ENCODE data around the gene C12orf40.

GRCh38 chr12:32482249-32482751, 82.9 kb downstream of the FGD4 start:
CAGE:
- cytosol, long polyA minus RNA: no peak
- cytosol, long polyA plus RNA: no peak
- long polyA plus RNA: no peak
- nucleus, long polyA minus RNA: no peak
- nucleus, long polyA plus RNA: no peak

DNA sequence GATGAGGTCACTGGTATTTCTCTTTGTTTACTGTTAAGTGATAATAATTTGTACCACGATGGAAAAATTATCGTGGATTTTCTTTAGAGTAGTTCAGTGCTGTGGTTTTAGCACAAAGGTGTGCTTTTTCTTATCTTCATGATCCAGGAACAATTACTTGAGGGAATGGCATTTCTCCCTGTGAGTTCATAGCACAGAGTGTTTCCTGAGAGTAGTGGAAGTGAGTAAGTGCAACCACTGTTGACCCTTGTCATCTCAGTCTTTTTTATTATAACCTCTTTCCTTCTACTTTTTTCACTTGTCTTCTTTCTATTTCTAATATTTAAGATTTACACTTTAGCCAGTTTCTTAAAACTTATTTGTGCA, 86.9 kb downstream of the FGD4 start:
CAGE:
- cytosol, long polyA minus RNA: no peak
- cytosol, long polyA plus RNA: no peak
- long polyA plus RNA: no peak
- nucleus, long polyA minus RNA: no peak
- nucleus, long polyA plus RNA: no peak

DNA sequence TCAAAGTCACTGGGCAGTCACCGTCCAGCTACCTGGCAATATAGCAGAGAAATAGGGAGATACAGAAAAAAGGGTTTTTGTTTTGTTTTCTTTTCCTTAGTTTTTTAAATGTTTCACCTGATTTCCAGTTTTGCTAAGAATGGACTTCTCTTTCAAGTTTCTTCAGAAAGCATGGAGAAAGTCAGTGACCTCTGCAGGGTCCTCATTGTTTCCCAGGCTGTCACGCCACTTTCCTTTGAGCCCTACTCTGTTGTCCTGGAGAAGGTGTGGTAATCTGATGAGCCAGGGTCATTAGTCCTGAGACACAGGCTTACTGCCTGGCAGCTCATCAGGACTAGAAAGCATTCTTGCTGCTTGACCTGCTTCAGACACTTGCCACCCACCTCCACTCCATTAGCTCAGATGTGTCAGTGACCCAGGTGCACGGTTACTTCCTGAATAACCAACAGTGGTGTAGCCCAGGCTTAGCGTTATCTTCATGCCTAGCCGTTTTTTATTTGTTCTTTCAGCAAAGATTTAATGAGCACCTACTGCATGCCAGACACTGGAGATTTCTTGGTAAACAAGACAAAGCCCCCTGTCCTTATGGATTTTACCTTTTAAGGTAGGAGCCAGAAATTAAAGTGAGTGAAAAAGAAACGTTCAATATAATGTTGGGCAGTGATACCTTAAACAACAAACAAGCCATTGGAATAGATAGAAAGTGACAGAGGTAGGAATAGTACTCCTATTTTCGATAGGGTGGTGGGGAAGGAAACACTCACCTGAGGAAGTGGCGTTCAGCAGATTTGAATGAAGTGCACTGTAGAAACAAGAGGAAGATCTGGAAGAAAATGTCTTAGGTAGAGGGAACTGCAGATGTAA, 94.0 kb downstream of the FGD4 start:
CAGE:
- cytosol, long polyA minus RNA: no peak
- cytosol, long polyA plus RNA: no peak
- long polyA plus RNA: no peak
- nucleus, long polyA minus RNA: no peak
- nucleus, long polyA plus RNA: no peak

CAGE:
- cytosol, long polyA minus RNA: no peak
- cytosol, long polyA plus RNA: no peak
- long polyA plus RNA: no peak
- nucleus, long polyA minus RNA: no peak
- nucleus, long polyA plus RNA: no peak
Observed at GRCh38 chr12:32726274-32727099, 29.2 kb downstream of the YARS2 start.

CAGE:
- cytosol, long polyA minus RNA: no peak
- cytosol, long polyA plus RNA: no peak
- long polyA plus RNA: no peak
- nucleus, long polyA minus RNA: no peak
- nucleus, long polyA plus RNA: no peak
Observed at GRCh38 chr12:32875439-32875995, 21.1 kb downstream of the PKP2 start.

GRCh38 chr12:38838266-38838654, 67.1 kb downstream of the CPNE8 start:
CAGE:
- cytosol, long polyA minus RNA: no peak
- cytosol, long polyA plus RNA: no peak
- long polyA plus RNA: no peak
- nucleus, long polyA minus RNA: no peak
- nucleus, long polyA plus RNA: no peak

DNA sequence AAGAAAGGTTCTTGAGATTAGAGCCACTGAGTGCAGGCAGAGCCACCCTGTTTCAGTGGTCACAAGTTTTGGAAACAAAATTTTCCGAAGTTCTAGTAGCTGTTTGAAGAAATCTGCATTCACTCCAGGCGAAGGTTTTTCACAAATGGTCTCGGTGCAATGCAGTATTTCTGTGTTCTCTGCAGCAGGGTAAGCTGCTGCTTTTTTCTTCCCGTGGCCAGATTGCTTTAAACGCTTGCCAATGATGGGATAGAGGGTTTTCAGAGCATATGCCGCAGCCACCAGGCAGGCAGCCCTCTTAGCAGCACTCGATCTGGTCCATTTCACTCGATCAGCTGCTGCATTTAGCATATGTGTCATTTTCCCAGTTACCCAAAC, 358 bp downstream of the ABCD2 start:
CAGE:
- cytosol, long polyA minus RNA: no peak
- cytosol, long polyA plus RNA: no peak
- long polyA plus RNA: no peak
- nucleus, long polyA minus RNA: no peak
- nucleus, long polyA plus RNA: no peak

GRCh38 chr12:39625861-39626332, at the start of gene C12orf40:
Gene C12orf40, plus strand, starts transcription at chr12:39626183.
CAGE:
- cytosol, long polyA minus RNA: no peak
- cytosol, long polyA plus RNA: no peak
- long polyA plus RNA: no peak
- nucleus, long polyA minus RNA: no peak
- nucleus, long polyA plus RNA: no peak

CAGE:
- cytosol, long polyA minus RNA: no peak
- cytosol, long polyA plus RNA: no peak
- long polyA plus RNA: no peak
- nucleus, long polyA minus RNA: no peak
- nucleus, long polyA plus RNA: no peak
Observed at GRCh38 chr12:39812369-39812782, 186.4 kb downstream of the C12orf40 start.

GRCh38 chr12:40023063-40023823, 82.6 kb downstream of the SLC2A13 start:
CAGE:
- cytosol, long polyA minus RNA: no peak
- cytosol, long polyA plus RNA: no peak
- long polyA plus RNA: no peak
- nucleus, long polyA minus RNA: no peak
- nucleus, long polyA plus RNA: no peak

CAGE:
- cytosol, long polyA minus RNA: no peak
- cytosol, long polyA plus RNA: no peak
- long polyA plus RNA: no peak
- nucleus, long polyA minus RNA: no peak
- nucleus, long polyA plus RNA: no peak
Observed at GRCh38 chr12:40058755-40059165, 47.1 kb downstream of the SLC2A13 start.

CAGE:
- cytosol, long polyA minus RNA: no peak
- cytosol, long polyA plus RNA: no peak
- long polyA plus RNA: no peak
- nucleus, long polyA minus RNA: no peak
- nucleus, long polyA plus RNA: no peak
Observed at GRCh38 chr12:40156389-40156798, 50.5 kb upstream of the SLC2A13 start.

DNA sequence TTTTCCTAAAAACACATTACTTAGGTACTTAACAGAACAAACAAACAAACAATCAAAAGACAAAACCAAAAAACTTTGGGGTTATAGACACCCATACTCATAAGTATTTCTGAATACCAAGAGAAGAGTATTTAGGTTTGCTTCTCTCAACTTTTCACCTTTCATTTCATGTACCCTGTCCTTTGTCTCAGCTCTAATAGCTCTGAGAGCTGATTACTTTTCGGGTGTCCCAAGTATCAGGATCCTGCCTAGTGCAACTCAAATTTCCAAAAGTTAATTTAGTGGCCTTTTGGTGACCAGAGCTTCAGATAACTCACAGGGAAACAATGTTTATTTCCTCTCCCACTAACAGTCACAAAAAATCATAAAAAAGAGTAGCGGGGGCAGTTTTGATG, 826 bp upstream of the LRRK2 start:
CAGE:
- cytosol, long polyA minus RNA: no peak
- cytosol, long polyA plus RNA: no peak
- long polyA plus RNA: no peak
- nucleus, long polyA minus RNA: no peak
- nucleus, long polyA plus RNA: no peak

GRCh38 chr12:40226663-40227555, 2.1 kb downstream of the LRRK2 start:
CAGE:
- cytosol, long polyA minus RNA: no peak
- cytosol, long polyA plus RNA: no peak
- long polyA plus RNA: no peak
- nucleus, long polyA minus RNA: no peak
- nucleus, long polyA plus RNA: no peak

CAGE:
- cytosol, long polyA minus RNA: no peak
- cytosol, long polyA plus RNA: no peak
- long polyA plus RNA: no peak
- nucleus, long polyA minus RNA: no peak
- nucleus, long polyA plus RNA: no peak
Observed at GRCh38 chr12:41281366-41281856, 93.3 kb downstream of the PDZRN4 start.

GRCh38 chr12:41291791-41292175, 103.7 kb downstream of the PDZRN4 start:
CAGE:
- cytosol, long polyA minus RNA: no peak
- cytosol, long polyA plus RNA: no peak
- long polyA plus RNA: no peak
- nucleus, long polyA minus RNA: no peak
- nucleus, long polyA plus RNA: no peak

DNA sequence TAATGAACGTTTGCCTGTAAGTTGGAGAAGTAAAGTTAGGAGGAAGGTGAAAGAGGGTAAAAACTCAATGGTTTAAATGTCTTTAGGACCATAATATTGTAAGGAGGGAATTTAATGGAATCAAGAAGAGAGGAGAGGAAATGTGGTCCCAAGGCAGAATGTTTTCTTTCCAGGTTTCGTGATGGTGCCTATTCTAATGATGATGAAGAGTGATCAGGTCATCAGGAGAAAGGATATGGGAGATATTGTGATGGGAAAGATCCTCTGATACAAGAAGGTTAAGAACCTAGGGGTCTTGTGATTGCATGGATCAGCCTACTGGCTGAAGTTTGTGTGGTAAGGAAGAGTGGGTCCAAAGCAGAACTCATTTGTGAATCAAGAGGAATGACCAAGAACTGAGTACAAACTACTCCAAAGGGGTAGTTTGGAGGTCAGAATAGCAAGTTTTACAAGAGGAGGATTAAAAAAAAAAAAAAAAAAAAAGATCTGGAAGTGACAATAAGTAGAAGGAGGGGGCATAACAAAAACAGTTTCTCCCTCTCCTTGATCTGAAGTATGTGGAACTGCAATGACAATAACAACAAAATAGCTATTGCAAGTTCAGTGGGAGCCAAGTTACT, 144.3 kb downstream of the PDZRN4 start:
CAGE:
- cytosol, long polyA minus RNA: no peak
- cytosol, long polyA plus RNA: no peak
- long polyA plus RNA: no peak
- nucleus, long polyA minus RNA: no peak
- nucleus, long polyA plus RNA: no peak

DNA sequence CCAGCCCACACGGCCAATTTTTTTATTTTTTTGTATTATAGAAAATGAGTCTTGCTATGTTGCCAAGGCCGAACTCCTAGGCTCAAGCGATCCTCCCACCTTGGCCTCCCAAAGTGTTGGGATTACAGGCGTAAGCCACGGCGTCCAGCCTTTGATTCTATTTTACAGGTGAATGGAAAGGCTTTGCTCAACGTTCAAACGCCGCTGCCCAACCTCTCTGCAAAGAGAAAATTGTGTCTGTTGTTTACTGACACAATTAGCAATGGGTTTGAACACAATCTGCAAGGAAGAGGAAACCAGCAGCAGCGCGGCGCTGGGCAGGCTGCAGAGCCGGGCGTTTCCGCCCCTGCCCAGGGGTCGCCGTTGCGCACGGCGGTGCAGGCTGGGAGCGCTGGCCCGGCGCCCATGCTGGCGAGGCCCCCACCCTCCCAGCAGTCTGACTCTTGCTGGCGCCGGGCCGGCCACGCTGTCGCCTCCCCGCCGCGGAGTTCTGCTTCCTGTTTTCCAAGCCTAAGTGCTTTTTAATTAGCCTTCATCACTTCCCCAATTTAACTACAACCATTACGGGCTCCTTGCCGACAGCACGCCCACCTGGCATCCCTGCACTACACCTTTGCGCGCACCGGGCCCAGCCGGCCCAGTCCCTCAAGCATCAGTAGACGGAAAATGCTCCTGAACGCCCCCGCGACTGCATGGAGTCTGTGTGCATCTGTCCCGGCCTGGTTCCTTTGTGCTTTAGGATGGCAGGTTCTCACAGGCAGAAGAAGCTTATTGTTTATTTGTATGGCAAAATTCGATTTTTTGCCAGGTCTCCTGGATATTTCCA, 212.2 kb downstream of the GXYLT1 start:
CAGE:
- cytosol, long polyA minus RNA: no peak
- cytosol, long polyA plus RNA: no peak
- long polyA plus RNA: no peak
- nucleus, long polyA minus RNA: no peak
- nucleus, long polyA plus RNA: no peak

DNA sequence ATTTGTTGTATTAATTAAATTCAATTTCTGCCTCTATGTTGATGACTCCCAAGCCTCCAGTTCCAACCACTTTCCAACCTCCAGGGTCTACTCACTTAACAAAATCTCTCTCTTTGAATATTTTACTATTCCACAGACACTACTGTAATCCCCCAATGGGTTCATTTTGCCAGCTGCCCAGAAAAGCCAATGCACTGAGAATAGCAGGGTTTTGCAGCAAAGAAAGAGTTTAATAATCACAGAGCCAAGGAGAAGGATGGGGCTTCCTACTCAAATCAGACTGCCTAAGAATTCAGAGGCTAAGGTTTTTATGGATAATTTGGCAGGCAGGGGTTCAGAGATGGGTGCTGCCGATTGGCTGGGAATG, 105.8 kb downstream of the GXYLT1 start:
CAGE:
- cytosol, long polyA minus RNA: no peak
- cytosol, long polyA plus RNA: no peak
- long polyA plus RNA: no peak
- nucleus, long polyA minus RNA: no peak
- nucleus, long polyA plus RNA: no peak

DNA sequence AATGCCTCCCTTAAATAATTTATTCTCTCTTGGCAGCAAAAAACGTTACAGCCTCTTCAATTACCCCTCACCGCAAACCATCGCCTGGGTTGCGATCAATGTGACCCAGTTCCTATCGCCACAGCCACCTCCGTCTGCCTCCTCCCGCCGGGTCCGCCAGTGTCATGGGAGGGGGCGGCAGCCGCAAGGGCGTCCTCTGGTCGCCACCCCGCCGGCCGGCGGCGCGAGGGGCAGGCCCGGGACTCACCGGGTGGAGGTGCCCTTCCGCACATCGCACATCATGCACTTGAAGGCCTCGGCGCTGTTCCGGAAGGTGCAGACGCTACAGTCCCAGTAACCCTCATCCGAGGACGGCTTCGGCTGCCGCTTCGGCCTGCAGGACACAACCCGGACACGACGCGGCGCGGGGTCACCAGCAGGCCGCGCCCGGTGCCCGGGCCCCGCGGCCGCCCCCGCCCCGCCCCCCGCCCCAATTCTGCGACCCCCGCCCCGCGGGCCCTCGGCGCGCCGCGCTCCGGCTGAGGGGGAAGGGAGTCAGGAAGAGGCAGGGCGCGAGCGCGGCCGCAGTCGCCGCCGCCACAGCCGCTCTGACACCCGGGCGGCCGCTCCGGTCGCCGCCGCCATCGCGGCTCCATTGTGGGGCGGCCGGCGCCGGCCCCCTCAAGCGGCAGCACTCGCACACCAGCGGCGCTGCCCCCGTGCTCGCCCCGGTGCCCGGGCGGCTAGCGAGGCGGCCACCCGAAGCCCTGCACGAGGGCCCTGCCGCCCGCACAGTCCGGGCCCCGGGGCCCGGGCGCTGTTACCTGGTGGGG, 490 bp downstream of the YAF2 start:
CAGE:
- cytosol, long polyA minus RNA: no peak
- cytosol, long polyA plus RNA: no peak
- long polyA plus RNA: start-site peak on the minus strand centred at position 265 of the sequence, 8 bp wide, 29 and 53 reads in 2 replicates
- nucleus, long polyA minus RNA: no peak
- nucleus, long polyA plus RNA: no peak

Data from keratinocyte (primary cell).